HT1080 (cell line): ENCODE measurements around the gene PIGX.

RAMPAGE:
- cytosol, long total RNA, result no peak
- long total RNA, result no peak
- nucleus, long total RNA, result no peak
Observed at GRCh38 chr3:195867329-195868537, 40.6 kb downstream of the TNK2 start.

GRCh38 chr3:195870485-195870879, 37.9 kb downstream of the TNK2 start:
RAMPAGE:
- cytosol, long total RNA, result no peak
- long total RNA, result no peak
- nucleus, long total RNA, result no peak

RAMPAGE:
- cytosol, long total RNA, result no peak
- long total RNA, result no peak
- nucleus, long total RNA, result no peak
Observed at GRCh38 chr3:195893660-195894155, 14.6 kb downstream of the TNK2 start.

DNA sequence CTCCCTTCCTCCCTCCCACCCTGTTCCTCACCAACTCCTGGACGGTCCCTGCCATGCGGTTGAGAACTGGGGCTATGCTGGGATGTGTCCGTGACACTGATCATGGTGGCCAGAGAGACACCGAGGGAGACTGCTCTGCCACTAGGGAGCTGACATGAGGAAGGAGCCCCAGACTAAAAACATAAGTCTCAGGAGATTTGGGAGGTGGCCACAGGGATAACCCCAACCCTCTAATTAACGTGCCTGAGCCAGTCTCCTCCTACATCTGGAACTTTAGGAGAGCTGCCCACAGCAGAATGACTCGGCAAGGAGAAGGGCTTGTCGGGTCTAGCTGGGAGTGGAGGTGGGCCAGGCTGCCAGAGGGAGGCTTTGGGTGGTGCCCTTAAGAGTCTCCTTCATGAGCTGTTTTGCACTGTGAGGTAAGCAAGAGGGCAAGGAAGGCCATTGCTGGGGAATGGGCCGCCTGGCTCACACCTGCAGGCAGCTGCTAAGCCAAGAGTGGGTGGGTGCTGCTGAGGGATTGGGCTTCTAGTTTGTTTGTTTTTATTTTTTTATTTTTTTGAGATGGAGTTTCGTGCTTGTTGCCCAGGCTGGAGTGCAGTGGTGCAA, 3.5 kb upstream of the TNK2 start:
RAMPAGE:
- cytosol, long total RNA, result no peak
- long total RNA, result no peak
- nucleus, long total RNA, result no peak

RAMPAGE:
- cytosol, long total RNA, result no peak
- long total RNA, result no peak
- nucleus, long total RNA, result no peak
Observed at GRCh38 chr3:195944465-195945128, 36.2 kb upstream of the TNK2 start.

RAMPAGE:
- cytosol, long total RNA, result no peak
- long total RNA, result no peak
- nucleus, long total RNA, result no peak
Observed at GRCh38 chr3:195962374-195962640, 54.0 kb upstream of the TNK2 start.

GRCh38 chr3:196075012-196075450, 6.9 kb downstream of the TFRC start:
RAMPAGE:
- cytosol, long total RNA, result no peak
- long total RNA, result no peak
- nucleus, long total RNA, result no peak

DNA sequence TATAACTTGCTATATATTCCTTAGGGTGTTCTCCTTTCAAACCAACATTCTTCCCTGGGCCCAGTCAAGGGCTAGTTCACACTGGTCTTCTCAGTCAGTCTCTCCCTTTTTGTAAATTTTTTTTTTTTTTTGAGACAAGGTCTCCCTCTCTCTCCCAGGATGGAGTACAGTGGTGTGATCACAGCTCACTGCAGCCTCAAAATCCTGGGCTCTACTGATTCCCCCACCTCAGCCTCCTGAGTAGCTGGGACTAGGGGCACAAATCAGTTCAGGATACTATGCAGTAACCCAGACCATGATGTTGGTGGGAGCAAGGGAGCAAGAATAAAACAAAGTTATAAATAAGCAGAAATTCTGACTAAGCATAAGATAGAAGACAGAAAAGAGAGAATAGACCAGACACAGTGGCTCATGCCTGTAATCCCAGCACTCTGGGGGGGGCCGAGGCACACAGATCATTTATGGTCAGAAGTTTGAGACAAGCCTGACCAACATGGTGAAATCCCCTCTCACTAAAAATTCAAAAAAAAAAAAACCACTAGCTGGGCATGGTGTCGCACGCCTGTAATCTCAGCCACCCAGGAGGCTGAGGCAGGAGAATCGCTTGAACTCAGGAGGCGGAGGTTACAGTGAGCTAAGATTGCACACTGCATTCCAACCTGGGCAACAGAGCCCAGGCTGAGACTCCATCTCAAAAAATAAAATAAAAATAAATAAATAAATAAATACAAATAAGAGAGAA, 6.3 kb downstream of the TFRC start:
RAMPAGE:
- cytosol, long total RNA, result no peak
- long total RNA, result no peak
- nucleus, long total RNA, result no peak

GRCh38 chr3:196096331-196096998, 14.6 kb upstream of the TFRC start:
RAMPAGE:
- cytosol, long total RNA, result no peak
- long total RNA, result no peak
- nucleus, long total RNA, result no peak

RAMPAGE:
- cytosol, long total RNA, result no peak
- long total RNA, result no peak
- nucleus, long total RNA, result no peak
Observed at GRCh38 chr3:196122958-196123373, 41.1 kb upstream of the TFRC start.

DNA sequence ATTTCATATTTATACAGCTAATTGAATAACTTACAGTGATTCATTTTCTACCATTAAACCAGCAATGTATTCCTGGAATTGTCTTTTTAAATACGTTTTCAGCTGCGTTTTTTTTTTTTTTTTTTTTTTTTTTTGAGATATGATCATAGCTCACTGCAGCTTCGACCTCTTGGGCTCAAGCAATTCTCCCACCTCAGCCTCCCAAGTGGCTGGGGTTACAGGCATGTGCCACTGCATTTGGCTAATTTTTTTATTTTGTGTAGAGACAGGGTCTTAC, 22.1 kb downstream of the RNF168 start:
RAMPAGE:
- cytosol, long total RNA, result no peak
- long total RNA, result no peak
- nucleus, long total RNA, result no peak

RAMPAGE:
- cytosol, long total RNA, result no peak
- long total RNA, result no peak
- nucleus, long total RNA, result no peak
Observed at GRCh38 chr3:196598296-196598842, 29.9 kb downstream of the FBXO45 start.

DNA sequence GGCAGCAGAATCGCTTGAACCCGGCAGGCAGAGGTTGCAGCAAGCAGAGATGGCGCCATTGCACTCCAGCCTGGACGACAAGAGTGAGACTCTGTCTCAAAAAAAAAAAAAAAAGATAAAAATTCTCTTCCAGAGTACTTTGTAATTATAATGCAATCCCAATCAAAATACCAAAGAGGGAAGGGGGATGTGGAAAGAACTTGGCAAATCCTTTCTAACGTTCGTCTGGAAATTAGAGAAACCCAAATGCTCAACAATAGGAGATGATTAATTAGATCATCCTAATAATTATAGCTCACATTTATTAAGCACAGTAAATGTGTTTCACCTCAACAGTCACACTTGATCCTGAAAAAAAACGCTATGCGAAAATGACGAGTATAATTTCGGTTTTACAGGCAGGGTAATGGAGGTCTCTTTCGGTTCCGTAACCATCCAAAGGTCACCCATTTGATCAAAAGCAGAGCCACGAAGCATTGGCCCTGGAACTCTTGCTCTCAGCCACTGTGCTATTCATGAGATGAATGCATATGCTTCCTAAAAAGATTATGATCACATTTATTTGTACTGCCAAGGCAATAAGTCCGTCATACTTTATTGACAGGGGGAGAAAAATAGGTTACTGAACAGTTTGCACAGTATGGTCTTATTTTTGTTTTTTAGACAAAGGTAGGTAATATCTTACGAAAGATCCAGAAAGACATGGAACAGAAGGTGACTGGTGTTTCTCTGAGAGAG, 18.3 kb downstream of the NRROS start:
RAMPAGE:
- cytosol, long total RNA, result no peak
- long total RNA, result no peak
- nucleus, long total RNA, result no peak

DNA sequence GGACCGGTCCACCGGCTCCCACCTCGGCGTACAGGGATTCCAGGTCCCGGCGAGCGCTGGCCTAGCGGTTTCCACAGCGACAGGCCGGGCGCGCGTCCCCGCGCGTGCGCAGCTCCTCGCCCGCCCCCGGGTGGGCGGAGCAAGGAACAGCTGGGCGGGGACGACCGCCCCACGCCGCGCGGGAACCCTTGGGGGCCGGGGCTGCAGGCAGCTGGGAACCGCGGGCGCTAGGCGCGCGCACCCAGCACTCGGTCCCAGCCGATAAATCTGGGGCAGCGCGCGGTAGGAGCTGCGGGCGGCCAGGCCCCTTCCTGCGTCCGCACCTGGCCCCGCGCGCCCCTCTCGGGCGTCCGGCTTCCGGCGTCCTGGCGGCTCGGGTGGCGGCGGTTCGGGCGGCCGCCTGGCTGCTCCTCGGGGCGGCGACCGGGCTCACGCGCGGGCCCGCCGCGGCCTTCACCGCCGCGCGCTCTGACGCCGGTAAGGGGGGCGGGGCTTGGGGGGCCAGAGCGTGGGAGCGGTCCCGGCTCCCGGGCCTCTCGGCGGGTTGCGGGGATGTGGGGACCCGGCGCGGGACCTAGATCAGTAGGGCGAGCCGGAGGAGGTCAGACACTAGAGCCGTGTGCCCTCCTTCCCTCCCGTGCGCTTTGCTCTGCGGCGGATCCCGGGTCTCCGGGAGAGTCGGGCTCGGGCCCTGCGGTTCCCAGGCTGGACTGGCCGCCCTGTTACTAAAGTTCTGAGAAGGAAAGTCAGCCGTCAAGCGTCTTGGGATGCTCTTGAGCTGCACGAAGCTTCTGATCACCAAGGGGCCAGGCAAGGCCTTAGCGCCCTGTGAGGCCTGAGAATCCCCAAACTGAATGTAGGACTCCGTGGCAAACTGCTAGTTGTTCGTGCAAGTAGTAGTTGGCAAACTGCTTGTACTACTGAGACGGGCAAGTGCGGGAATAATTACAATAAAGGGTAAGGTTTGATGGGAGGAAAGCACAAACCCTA, at the start of gene PIGX:
Gene PIGX, plus strand, starts transcription at position 210 of the 990 bp plus-strand sequence.
RAMPAGE:
- cytosol, long total RNA, result start-site peak on the minus strand centred at position 87 of the sequence, 28 bp wide, 34 and 25 reads in 2 replicates
- long total RNA, result no peak
- nucleus, long total RNA, result no peak

RAMPAGE:
- cytosol, long total RNA, result no peak
- long total RNA, result no peak
- nucleus, long total RNA, result no peak
Observed at GRCh38 chr3:197069097-197069436, 39.5 kb upstream of the MELTF start.

GRCh38 chr3:197142635-197142973, 113.0 kb upstream of the MELTF start:
RAMPAGE:
- cytosol, long total RNA, result no peak
- long total RNA, result no peak
- nucleus, long total RNA, result no peak

DNA sequence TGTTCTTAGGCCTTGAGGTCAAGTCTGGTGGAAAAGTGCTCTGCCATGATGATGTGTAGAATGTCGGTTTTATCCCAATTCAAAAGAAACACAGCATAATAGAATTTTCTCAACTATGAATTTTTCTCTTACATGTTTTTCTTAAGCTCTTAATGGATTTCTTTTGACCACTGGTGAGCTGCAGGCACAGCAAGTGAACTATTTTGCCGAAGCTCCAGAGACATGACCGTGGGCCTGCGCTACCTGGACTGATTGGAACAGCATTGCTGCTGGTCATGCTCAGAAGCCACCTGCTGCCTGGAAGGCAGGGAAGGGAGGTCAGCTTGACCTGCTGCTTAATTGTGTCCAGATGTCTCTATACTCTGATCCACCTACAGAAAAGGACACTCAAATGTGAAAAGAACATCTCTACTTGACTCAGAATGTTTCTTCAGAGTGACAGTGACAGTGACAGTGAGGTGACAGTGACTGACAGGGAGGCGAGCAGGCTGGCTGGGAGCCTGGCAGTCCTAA, 54.5 kb upstream of the DLG1 start:
RAMPAGE:
- cytosol, long total RNA, result no peak
- long total RNA, result no peak
- nucleus, long total RNA, result no peak

RAMPAGE:
- cytosol, long total RNA, result no peak
- long total RNA, result no peak
- nucleus, long total RNA, result no peak
Observed at GRCh38 chr3:197444076-197444417, 111.7 kb downstream of the BDH1 start.

GRCh38 chr3:197540800-197541461, 14.8 kb downstream of the BDH1 start:
RAMPAGE:
- cytosol, long total RNA, result no peak
- long total RNA, result no peak
- nucleus, long total RNA, result no peak

GRCh38 chr3:197546603-197546995, 9.2 kb downstream of the BDH1 start:
RAMPAGE:
- cytosol, long total RNA, result no peak
- long total RNA, result no peak
- nucleus, long total RNA, result no peak